Heart (tissue), 3 donors: Measurements from ENCODE around the genes RNF43 and GDPD1.

DNA sequence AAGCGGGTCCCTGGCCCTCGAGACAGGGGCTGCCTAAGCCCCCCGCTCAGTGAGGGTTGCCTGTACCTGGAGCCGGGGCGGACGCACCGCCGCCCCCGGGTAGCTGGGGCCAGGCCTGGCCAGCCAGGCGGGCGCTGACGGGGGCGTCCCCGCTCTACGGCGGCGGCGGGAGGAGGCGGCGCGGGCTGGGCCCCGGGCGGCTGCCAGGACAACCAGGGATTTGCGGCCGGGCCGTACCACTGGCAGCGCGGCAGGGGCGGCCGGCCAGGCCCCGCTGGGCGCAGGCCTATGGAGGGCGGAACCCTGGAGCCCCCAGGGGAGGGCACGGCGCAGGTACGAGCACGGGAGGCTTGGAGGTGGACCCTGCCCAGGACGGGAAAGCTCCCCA lies 4.3 kb downstream of the TSPOAP1 start:
- RAMPAGE, long total RNA, 2 experiments = start-site peak on the minus strand in 1 of 2 experiments, centred at position 140 of the sequence, 44 reads per replicate

- RAMPAGE, long total RNA, 2 experiments = no peak in any of the 2 experiments
These were observed 2.3 kb downstream of the TSPOAP1 start for GRCh38 chr17:58326278-58326613.

DNA sequence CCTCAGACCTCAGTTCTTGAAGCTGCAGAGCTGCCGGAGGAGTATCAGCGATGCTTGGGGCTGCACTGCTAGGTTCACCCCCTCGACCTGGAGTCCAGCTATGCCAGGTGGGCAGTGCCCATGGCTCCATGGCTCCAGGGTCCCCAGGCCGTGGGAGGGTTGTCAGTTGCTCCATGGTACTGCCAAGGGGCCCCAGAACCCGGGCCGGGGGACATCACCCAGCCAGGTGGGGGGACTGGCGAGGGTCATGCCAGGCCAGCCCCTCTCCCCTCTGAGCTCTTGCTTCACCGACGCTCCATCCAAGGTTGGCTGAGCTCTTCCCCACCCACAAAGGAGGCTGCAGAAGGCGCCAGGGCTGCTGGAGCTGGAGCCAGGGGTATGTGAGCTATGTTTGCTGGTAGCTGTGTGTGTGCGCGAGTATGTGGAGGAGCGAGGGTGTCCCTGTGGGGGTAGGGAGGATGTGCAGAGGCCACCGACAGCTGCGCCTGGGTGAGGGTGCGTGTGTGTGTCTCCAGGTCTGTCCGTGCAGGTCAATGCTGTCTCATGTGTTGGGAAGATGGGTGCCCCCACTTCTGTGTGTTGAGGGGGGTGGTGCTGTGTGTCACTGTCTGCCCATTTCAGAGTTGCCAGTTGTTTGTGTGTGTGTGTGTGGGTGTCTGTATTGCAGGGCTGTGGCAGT lies 710 bp downstream of the TSPOAP1 start:
- RAMPAGE, long total RNA, 2 experiments = no peak in any of the 2 experiments

- RAMPAGE, long total RNA, 2 experiments = no peak in any of the 2 experiments
These were observed 8.1 kb upstream of the TSPOAP1 start for GRCh38 chr17:58336695-58337077.

- RAMPAGE, long total RNA, 2 experiments = no peak in any of the 2 experiments
These were observed 659 bp downstream of the SUPT4H1 start for GRCh38 chr17:58351032-58352051.

- RAMPAGE, long total RNA, 2 experiments = start-site peak on the minus strand in 1 of 2 experiments, at chr17:58417498-58417535 at its widest, 40 reads per replicate
These were observed at the start of gene RNF43 for GRCh38 chr17:58417044-58418103. Gene RNF43 (minus strand): TSS chr17:58417534.

GRCh38 chr17:58513156-58513918 lies 1.1 kb downstream of the MTMR4 start:
- RAMPAGE, long total RNA, 2 experiments = no peak in any of the 2 experiments

GRCh38 chr17:58632400-58633135 lies 59.3 kb downstream of the IGBP1C start:
- RAMPAGE, long total RNA, 2 experiments = no peak in any of the 2 experiments

DNA sequence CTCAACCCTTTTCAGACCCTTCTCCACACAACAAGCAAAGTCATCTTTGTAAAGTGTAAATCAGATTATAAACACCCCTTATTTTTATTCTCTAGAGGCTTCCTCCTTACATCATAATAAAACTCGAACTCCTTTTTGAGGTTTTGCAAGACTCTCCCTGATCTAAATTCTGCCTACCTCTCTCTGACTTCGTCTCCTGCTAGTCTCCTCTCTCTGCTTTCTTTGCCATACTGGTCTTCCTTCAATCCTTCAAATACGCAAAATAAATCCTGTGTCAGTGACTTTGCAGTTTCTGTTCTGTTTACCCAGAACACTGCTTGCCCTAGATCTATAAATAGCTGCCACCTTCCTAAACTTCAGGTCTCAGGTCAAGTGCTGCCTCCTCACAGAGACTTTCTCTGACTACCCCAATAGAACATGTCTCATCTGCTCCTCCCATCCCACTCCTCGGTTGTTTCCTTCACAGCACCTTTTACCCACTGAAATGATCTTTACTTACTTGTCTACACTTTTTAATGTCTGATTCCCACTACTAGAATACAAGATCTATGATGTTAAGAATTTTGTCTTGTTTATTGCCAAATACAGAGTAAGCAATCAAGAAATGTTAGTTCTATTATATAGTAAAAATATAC lies 78.9 kb downstream of the TRIM37 start:
- RAMPAGE, long total RNA, 2 experiments = no peak in any of the 2 experiments

DNA sequence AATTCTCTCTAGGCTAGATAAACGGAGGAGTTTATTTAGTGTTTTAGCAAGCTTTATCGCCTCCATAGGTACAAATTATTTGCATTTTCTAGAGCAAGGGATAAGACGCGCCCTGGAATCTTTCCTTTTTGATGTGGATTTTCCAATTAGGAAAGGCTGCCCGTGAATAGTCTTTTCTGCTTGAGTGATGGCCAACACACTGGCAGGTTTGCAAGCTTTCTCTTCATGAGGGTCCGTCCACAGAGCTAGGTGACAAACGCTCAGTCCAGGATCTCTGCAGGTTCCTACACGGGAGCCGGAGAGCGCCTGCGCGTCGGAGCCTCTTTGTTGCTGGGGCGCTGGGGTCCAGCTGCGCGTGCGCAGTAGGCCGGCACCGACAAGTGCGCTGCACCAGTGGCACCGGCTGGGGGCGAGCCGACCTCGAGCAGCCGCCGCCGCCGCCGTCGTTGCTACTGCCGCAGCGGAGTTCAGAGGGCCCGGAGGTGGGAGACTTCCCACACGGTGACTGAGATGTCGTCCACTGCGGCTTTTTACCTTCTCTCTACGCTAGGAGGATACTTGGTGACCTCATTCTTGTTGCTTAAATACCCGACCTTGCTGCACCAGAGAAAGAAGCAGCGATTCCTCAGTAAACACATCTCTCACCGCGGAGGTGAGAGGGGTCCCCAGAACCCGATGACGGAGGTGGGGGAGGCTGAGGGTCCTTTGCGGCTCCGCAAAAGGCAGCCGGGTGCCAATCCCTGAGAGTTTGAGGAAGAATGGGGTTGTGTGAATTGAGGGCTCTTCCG lies at the start of gene GDPD1:
GDPD1 (plus strand) TSS at position 412 of the 788 bp plus-strand sequence.
- RAMPAGE, long total RNA, 2 experiments = no peak in any of the 2 experiments

DNA sequence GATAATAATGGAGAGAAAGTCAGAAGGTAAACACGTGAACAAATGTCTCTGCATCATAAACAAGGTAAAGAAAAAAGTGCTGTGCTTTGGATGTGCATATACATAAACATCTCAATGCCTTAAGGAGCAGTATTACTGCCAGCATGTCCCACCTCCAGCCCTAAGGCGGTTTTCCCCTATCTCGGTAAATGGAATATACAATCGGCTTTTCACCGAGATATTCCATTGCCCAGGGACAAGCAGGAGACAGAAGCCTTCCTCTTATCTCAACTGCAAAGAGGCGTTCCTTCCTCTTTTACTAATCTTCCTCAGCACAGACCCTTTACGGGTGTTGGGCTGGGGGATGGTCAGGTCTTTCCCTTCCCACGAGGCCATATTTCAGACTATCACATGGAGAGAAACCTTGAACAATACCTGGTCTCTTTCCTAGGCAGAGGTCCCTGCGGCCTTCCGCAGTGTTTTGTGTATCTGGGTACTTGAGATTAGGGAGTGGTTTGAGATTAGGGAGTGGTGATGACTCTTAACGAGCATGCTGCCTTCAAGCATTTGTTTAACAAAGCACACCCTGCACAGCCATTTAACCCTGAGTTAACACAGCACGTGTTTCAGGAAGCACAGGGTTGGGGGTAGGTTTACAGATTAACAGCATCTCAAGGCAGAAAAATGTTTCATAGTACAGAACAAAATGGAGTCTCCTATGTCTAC lies 41.1 kb upstream of the YPEL2 start:
- RAMPAGE, long total RNA, 2 experiments = no peak in any of the 2 experiments

DNA sequence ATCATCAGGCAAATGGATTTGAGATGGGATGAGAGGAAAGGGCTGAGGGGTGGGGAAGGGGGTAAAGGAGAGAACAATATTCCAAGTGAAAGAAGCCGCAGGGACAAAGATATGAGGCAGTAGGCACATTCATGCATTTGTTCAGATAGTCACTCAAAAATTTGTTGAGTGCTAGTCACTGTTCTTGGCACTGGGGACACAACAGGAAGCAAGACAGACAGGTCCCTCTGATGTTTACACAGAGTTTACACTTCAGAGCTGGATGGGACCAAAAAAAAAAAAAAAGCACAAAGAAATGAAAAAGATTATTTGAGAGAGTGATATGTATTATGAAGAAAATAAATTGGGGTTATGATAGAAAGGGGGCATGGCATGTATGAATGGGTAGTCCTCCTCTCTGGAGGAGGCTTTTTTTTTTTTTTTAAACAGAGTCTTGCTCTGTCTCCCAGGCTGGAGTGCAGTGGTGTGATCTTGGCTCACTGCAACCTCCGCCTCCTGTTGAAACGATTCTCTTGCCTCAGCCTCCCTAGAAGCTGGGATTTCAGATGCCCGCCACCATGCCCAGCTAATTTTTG lies 3.5 kb upstream of the YPEL2 start:
- RAMPAGE, long total RNA, 2 experiments = no peak in any of the 2 experiments

DNA sequence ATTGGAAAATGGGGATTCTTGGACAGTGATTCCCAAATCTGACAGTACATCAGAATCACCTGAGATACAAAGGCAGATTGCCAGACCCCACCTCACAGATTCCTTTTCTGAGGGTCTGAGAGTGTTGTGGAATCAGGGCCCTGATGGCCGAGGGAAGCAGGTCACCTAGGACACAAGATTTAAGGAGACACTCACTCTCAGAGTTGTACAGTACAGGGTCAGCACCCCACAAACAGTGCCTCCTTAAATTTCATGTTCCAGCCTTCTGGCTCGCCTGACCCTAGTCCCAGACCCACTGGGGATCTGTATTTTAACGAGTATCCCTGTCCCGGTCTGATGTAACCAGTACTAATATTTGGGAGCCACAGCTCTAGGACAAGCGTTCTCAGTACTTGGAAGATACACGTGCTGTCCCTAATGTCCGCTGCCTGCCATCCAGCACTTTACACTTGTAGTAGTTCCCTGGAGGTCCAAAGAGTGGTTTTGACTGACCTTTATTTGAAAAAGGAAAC lies 37.9 kb downstream of the YPEL2 start:
- RAMPAGE, long total RNA, 2 experiments = no peak in any of the 2 experiments

DNA sequence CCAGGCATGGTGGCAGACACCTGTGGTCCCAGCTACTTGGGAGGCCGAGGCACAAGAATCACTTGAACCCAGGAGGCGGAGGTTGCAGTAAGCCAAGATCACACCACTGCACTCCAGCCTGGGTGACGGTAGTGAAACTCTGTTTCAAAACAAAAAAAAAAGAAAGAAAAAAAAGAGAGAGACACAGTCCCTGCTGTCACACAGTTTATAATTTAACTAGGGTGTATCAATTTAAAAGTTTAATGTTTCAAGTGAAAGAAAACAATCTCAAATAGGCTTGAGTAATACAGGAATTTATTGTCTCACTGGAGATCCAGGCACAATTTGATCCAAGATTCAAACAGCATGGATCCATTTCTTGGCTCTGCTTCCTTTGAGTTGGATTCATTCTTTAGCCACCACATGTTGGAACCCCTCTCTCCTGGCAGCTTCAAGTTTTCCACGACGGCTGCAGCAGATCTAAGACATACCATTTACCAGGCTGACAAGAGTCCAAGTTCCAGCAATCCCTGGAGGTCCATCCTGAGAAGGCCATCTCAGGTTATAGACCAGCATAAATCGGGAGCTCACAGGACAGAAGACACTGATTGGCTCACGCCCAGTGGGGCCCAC lies 97.5 kb downstream of the YPEL2 start:
- RAMPAGE, long total RNA, 2 experiments = no peak in any of the 2 experiments

- RAMPAGE, long total RNA, 2 experiments = no peak in any of the 2 experiments
These were observed 38.0 kb upstream of the DHX40 start for GRCh38 chr17:59527348-59527859.

GRCh38 chr17:59530941-59531229 lies 34.5 kb upstream of the DHX40 start:
- RAMPAGE, long total RNA, 2 experiments = no peak in any of the 2 experiments

GRCh38 chr17:59693402-59694576 lies 13.4 kb downstream of the PTRH2 start:
- RAMPAGE, long total RNA, 2 experiments = no peak in any of the 2 experiments

- RAMPAGE, long total RNA, 2 experiments = no peak in any of the 2 experiments
These were observed 48.6 kb downstream of the VMP1 start for GRCh38 chr17:59755925-59756672.

DNA sequence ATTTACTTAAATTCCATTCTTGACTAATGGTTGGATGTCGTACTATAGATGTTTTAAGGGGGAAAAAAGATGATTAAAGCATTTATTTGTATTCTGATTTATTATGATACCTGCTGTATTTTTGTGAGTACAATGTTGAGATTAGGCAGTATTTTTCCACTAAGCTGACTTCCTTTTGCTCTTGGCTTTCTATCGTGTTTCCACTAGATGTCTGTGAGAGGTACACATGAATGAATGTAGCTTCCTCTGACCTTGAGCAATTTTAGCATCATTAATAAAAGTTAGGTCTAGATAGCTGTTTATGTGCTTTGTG lies 75.7 kb downstream of the VMP1 start:
- RAMPAGE, long total RNA, 2 experiments = no peak in any of the 2 experiments

GRCh38 chr17:59814586-59815085 lies 78.1 kb downstream of the TUBD1 start:
- RAMPAGE, long total RNA, 2 experiments = no peak in any of the 2 experiments